Left cardiac atrium (tissue), 1 donor: ENCODE results near the genes THAP9 and HPSE.

DNA sequence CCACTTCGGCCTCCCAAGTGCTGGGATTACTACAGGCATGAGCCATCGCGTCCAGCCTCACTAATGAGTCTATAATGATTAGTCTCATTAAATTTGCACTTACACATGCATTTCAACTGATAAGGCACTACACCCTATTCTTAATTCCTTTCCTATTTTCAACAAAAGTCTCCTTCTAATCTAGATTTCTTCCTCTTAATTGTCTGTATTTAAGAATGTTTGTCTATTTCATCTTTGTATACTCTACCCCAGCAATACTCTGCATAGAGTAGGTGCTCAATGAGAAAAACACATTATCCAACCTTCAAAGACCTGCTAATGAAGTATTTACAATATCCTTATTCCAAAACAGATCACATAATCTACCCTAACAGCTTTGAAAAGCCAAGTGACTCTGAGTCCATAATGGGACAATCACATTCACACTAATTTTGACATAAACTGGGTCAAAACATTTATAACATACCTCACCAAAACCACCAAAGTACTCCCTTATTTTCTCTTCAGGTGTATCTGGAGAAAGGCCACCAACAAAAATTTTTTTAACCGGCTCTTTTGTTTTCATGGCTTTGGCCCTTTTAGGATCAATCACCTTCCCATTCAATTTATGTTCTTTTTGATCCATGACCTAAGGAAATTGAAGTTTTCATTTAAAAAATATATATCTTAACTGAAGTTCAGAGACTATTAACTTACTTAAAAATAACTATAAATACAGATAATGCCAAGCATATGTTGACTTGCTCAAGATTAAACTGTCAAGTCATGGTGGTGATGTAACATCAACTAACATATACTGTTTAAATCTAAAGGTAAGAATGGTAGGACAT lies 15.4 kb downstream of the HNRNPD start:
- PRO-cap, result no peak

DNA sequence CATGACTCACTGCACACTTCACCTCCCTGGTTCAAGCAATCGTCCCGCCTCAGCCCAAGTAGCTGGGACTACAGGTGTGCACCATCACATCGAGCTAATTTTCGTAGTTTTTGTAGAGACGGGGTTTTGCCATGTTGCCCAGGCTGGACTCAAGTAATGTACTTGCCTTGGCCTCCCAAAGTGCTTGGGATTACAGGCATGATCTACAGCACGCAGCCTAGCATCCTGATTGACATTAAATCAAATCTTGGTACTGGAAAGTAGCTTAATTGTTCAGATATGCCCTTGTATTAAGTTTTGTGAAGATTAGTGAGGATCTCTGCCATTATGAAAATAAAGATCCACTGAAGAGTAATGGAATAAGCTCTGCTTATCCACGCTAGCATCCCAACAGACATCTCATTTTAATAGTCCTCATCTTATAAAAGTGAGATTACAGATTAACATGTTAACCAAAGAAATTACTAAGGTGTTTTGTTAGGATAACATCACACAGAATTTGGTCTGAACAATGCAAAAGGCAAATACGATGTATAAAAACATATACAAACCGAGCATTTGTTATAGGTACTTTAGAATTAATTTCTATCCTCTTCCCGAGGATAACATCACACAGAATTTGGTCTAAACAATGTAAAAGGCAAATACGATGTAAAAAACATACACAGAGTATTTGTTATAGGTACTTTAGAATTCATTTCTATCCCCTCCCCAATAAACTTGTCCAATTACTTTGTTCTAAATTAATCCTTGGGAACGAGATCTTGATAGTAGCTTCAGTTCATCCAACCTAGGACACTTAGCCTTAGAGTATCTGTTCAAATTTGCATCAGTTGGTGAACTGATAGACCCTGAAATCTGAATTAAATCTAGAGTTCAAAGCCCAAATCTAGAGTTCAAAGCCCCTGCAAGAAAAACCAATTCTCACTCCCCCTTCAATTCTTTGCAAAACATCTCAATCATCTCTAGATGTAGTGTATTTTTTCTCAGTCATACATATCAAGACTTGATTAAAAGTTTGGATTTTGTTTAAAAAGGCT lies 7.8 kb downstream of the HNRNPDL start:
- PRO-cap, result no peak

DNA sequence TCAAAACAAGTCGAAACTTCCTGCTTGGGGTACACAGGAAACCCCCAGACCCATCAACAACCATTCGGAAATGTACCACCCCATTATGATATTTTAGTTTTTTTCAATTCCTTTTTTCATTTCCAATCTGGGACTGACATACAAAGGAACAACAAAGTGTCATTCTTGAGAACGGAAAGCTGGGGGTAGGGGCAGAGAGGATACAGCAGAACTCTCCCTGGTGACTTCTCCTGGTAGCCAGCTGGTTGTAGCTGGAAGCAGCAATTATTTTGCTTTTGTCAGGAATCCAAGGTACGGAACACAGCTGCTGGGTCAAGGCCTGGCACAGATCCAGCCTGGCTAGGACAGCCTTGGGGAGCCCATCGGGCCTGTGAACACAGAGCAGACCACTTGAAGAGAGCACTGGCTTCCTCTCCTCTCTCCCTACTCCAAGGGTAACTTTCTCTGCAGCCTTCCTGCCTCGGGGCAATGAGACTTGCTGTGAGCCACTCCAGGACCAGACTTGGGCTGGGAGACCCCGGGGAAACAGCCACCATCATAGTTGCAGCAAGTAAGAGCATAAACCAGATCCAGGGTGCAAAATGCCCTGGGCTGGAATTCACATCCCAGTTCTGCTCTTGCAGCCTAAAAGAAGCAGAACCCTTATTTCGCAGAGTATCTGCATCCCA lies 67.5 kb downstream of the SCD5 start:
- PRO-cap, result no peak

GRCh38 chr4:82898948-82899275 lies 1.6 kb upstream of the THAP9 start:
- PRO-cap, result no peak

GRCh38 chr4:82899420-82899812 lies 1.1 kb upstream of the THAP9 start:
- PRO-cap, result no peak

- PRO-cap, result bidirectional peak, plus-strand start at chr4:82900770, minus-strand start at chr4:82900559
These were observed 274 bp upstream of the THAP9 start for GRCh38 chr4:82900333-82900588.

- PRO-cap, result bidirectional peak, plus-strand start at chr4:82900770, minus-strand start at chr4:82900559; bidirectional peak, plus-strand start at chr4:82901013, minus-strand start at chr4:82900944
These were observed at the start of gene THAP9 for GRCh38 chr4:82900589-82901526. Gene THAP9 (plus strand): TSS chr4:82900735.

- PRO-cap, result no peak
These were observed 36.1 kb downstream of the LIN54 start for GRCh38 chr4:82974646-82974845.

DNA sequence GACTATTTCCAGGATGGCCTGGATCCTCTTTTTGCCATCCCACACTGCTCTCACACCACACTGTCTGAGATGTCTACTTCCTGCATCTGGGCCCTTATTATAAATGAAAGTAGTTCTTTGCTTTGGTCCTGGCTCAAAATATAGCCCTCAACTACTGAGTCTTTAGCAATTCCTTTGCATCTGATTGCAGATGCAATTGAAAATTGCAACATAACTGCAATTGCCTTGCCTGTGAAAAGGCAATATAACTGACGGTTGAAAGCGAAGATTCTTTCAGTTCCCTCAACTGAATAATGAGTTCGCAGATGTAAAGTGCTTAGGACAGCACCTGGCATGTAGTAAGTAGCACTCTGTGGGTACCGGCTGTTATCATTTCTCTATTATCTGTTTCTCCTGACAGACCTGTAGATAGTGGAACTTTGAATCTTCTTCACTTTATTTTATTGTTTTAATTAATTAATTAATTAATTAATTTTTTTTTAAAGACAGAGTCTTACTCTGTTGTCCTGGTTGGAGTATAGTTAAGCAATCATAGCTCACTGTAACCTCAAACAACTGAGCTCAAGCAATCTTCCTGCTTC lies 44.0 kb downstream of the COQ2 start:
- PRO-cap, result no peak

DNA sequence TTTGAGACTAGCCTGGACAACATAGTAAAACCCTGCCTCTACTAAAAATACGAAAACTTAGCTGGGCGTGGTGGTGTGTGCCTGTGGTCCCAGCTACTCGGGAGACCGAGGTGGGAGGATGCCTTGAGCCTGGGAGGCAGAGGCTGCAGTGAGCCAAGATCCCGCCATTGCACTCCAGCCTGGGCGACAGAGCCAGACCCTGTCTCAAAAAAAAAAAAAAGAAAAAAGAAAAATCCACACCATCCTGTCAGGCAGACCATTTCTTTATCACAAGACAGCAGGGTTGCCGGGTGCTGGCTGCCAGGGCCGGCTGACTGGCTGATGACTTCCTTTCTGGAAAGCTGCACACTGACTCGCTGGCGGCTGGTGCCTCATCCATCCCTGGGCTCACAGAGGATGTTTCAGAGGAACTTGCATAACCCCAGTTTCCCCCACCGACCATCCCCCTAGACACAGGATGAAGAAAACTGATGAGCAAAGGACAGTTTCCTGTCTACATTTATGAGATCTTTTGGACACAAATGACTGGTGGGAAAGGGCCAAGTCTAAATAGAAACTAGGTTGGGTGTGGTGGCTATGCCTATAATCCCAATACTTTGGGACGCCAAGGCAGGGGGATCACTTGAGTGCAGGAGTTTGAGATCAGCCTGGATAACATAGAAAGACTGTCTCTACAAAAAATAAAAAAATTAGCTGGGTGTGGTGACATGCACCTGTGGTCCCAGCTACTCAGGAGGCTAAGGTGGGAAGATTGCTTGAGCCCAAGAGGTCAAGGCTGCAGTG lies 14.1 kb downstream of the HPSE start:
- PRO-cap, result no peak

GRCh38 chr4:83334198-83335404 lies at the start of gene HPSE:
Gene HPSE (minus strand): TSS chr4:83334848.
- PRO-cap, result bidirectional peak, plus-strand start at chr4:83335149, minus-strand start at chr4:83334878

DNA sequence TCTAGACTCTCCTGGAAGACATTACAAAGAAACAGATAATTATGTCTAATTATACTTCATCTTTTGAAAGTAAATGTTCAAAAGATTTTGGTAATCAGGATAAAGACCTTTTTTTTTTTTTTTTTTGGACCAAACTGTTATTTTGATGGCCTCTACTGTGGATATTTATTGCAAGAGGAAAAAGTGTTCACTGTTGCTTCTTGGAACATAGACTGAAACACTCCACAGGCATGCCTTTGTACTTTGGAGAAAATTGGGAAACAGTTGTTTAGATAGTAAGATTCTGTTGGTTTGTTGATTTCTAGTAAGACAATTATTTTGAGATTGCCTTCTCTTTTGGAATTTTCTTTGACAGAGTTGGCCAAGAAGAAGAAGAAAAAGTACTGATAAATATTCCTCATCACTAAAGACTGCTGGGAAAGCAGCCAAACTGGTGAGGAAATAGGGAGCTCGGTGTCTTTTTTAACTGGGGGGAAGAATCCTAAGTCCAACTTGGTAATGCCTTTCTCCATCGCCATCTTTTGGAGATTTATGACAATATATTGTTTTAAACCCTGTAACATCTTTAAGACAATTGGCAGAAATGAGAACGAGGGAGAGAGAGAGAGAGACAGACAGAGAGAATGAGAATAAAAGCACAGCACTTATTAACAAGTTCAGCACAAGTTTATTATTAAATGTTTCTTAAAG lies 370.6 kb downstream of the GPAT3 start:
- PRO-cap, result no peak

DNA sequence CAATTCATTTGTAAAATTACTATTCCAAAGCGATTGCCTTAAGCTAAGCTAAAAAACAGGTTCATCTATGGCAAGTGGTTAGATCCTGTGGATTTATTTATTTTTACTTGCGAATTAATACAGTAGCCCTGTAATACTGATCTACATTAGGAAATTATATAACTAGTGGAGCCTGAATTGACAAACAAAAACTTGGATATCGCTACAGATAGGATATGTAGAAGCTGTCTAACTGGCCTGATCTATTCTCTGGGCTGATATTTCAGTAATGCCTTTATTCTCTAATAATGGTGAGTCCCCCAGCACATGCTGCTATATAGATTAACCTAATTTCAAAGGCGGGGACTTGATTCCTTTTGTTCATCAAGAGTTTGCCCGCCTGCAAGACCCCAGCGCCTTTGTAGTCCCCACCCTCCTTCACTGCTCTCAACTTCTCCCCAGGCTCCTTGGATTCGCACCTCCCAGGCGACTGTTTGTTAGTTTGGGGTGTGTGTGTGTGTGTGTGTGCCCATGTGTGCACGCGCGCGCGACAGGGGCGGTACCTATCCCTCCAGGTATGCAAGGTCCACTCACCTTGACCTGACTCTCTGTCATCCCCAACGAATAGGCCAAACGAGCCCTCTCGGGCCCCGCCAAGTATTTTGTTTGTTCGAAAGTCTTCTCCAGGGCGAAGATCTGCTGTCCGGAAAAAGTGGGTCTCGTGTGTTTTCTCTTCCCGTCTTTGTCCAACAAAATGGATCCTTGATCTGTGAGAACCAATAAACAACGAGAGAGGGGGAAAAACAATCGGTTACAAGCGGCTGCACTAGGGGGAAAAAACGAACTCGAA lies 3.8 kb downstream of the NKX6-1 start:
- PRO-cap, result no peak

GRCh38 chr4:84579249-84579727 lies 3.6 kb upstream of the CDS1 start:
- PRO-cap, result no peak

- PRO-cap, result no peak
These were observed 2.6 kb downstream of the CDS1 start for GRCh38 chr4:84585398-84586022.

- PRO-cap, result no peak
These were observed 96.0 kb downstream of the CDS1 start for GRCh38 chr4:84678865-84679327.

DNA sequence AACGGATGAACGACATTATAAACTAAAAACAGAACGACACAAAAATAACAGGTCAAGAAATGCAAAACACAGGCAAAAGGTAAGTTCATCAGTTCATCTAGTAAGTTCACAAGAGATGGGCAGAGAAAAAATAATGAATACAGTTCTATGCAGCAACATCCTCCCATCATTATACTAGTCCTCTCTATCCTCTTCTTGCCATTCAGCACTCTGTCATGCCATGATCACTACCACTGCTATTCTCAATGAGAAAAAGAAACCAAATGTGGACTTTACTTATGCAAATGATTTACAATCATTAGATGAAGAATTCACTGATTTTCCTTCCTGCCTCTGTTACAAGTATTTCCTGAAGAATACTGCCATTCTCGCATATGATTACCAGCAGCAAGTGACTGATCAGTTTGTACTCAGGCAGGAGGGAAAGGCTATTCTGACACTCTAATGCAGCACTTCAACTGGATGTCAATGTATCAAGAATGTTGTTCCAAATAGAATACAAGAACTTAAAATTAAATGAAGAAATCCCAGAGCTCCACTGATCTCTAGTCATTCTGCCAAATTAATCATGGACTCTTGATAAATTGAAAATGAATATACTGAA lies 50.3 kb downstream of the WDFY3 start:
- PRO-cap, result no peak

DNA sequence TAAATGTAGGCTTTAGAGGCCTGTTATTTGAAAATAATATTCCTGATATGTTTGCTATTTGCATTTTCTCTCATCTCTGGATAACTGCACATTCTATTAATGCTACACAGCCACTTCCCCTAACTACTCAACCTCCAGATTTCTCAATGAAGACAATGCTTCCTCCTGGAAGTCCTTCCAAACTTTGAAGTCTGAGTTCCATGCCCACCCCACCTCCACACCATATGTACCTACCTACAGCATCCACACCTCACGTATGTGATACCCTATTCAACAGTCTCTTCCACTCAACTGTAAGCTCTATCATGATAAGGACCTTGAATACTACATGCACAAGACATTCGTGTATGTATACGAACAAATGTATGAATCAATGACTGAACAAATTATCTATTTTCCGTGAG lies 6.4 kb downstream of the WDFY3 start:
- PRO-cap, result no peak

DNA sequence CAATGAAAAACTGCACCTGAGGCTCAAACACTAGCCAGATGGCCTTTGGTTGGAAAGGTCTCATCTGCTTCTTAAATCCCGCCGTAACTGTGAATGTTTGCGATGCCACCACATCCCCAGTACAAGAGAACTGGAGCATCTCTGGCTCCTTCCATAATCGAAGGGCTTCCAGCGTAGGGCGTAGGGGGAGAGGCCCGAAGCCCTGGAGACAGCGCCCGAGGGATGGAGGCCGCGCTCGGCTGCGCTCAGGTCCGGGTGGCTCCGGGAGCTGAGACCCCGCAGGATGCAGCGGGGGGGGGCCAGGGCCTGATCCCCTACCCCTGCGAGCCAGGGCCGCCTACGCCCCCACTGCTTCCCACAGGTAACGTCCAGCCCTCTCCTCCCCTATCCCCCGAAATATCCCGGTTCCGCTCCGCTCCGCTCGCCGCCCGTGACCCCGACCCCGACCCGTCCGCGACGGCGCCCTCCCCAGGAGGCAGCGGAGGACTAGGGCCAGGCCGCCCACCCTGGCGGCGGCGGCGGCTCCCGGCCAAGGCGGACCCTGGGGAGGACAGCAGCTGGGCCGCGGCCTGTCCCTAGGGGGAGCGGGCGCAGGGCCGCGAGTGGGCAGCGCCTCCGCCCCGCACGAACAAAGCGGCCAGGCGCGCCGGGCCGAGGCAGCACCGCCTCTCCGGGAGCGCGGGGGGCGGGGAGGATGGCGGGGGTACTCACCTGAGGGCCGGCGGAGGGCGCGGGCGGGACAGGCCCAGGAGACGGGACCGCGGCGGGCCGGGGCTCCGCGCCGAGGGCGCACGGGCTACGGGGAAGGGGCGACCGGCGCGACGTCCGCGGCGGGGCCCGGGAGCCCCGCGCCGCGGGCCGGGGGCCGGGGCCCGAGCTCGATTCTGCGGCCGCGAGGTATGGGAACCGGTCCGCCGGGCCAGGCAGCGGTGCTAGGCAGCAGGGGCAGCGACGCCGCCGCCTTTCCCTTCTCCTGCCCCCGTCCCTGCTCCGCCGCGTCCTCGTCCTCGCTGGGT lies 684 bp downstream of the WDFY3 start:
- PRO-cap, result no peak

- PRO-cap, result no peak
These were observed 23.3 kb downstream of the ARHGAP24 start for GRCh38 chr4:85498218-85498762.